Umbilical cord (tissue), 2 donors: ENCODE results near the genes ELL, KLHL26 and CRTC1.

- RAMPAGE, long total RNA: no peak
These were observed 234 bp downstream of the ISYNA1 start for GRCh38 chr19:18437781-18438017.

GRCh38 chr19:18440860-18441841, 3.2 kb upstream of the ISYNA1 start:
- RAMPAGE, long total RNA: no peak

DNA sequence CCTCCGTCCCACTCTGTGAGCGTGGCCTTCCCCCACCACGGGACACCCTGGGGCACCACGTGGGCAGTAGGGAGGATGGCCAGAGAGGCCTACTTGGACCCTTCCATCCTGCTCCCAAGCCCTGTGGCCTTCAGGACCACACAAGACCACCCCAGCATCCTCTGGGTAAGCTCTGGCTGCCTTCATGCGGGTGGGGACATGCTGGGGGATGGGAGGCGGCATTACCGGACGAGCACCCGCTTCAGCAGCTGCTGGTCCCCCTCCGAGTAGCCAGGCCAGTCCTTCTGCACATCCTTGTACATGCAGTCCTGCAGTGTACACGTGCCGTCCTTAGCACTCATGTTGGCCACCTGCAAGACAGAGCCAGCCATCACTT, 20.0 kb upstream of the ISYNA1 start:
- RAMPAGE, long total RNA: no peak

DNA sequence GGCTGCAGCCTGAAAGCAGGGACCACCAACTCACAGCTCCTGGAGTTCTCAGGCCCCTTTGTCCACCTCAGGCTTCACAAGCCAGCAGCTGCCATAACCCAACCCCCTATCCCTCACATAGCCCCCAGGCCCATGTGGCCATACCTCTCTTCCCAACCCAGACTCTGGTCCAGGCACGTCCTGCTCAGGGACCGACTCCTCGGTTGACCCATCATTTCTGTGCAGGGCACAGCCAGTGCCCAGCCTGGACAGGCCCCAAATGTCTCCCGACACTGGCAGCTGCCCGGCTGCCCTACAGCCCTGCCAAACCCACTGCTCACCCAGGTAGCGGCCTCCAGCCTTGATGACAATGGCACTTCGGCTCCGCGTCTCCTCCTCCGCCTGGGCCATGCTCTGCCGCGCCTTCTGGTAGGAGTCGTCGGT, 27.2 kb upstream of the ISYNA1 start:
- RAMPAGE, long total RNA: no peak

- RAMPAGE, long total RNA: no peak
These were observed 32.7 kb downstream of the ELL start for GRCh38 chr19:18488783-18489940.

DNA sequence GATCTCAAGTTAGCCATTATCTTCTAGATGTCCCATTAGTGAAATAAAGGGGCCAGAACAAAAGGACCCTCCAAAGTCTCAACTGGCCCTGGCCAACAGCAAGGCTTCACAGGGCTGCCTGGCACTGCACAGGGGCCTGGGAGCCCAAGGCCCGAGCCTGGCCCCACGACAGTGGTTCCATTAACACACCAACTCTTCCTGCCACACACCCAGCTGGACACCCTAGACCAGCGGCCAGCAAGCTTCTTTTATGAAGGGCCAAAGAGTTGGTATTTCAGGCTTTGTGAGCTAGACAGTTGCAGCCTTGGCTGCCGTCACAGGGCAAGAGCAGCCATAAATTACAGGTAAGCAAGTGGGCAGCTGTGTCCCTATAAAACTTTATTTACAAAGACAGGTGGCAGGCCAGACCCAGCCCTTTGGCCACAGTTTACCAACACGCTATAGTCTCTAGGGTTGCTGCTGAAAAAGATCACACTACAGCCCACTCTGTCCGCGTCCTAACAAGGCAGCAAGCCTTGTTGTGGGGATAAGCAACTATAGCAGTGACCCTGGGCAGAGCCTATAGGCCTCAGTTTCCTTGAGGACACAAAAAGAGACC, 13.3 kb downstream of the ELL start:
- RAMPAGE, long total RNA: no peak

DNA sequence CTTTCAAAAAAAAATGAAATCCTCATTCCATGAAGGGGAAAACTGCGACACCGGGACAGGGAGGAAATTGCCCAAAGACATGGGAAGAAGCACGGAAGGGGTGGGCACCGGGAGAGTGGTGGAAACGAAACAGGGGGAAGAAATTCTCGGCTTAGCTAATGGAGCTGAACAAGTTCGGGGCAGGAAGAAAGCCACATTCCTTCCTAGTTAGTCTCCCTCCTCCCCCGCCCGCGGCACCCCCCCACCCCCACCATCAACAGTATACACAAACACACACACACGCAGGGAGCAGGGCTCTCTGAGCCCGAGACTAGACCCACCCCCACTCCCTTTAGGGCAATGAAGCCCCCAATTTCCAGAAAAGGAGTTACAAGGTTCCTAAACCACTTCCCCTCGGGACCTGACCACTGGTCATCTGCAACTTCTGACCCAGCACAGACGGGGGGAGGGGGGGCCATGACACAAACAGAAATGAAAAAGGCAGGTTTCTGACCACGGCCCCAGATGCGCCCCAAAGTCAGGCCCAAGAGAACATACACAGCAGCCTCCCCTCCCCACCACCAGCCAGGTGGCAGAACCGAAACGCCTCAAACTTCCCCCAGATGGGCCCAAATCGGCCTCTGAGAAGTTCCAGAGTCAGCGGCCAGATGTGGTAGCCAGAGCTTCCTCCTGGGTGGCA, 1.3 kb downstream of the ELL start:
- RAMPAGE, long total RNA: no peak

DNA sequence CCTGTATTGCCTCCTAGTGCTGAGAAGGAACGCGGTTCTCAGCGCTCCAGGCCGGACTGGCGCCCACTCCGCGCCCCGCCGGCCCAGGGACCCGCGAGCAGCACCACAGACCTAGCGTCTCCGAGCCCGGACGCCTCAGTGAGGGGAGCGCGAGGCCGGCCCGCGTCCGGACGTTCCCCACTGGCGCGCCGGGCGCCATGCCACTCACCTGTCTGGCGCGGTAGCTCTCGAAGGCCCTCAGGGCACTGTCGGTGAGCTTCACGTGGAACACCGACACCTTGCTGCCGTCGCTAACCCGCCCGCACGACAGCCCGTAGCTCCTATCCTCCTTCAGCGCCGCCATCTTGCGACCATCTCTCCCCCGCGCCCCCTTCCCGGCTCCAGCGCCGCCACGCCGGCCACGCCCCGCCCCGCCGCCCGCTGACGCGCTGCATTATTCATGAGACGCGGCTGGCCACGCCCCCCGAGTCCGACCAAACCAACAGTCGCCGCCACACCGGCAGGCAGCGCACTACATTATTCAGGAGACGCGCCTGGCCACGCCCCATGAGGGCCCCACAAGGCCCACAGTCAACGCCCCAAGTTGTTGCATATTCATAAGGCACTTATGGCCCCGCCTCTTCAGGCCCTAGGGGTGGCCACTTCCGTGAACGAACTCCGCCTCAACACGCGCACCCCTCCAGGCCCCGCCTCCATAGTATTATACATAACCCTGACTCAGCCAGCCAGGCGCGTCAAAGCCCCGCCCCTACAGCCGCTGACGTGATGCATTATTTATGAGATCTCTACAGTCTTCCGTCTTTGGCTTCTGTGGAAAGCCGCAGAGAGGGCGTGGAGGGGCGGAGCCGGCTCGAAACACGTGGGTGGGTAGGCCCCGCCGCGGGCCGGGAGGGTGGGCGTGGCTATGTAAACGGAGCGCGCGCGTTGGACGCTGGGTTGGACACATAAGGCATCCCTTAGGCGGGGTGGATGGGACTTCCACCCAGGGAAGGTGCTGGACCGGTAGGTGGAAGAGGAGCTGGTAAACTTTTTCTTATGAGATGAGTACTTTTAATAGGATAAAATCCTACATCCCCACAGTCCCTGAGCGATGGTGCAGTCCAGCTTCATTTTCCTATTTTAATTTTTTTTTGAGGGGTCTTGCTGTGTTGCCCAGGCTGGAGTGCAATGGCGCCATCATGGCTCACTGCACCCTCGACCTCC, at the start of gene ELL:
TSS of gene ELL (minus strand) at position 358 of the 1,203 bp plus-strand sequence.
- RAMPAGE, long total RNA: no peak

- RAMPAGE, long total RNA: no peak
These were observed 653 bp downstream of the UBA52 start for GRCh38 chr19:18572394-18572625.

- RAMPAGE, long total RNA: no peak
These were observed 5.8 kb downstream of the UBA52 start for GRCh38 chr19:18577472-18577930.

DNA sequence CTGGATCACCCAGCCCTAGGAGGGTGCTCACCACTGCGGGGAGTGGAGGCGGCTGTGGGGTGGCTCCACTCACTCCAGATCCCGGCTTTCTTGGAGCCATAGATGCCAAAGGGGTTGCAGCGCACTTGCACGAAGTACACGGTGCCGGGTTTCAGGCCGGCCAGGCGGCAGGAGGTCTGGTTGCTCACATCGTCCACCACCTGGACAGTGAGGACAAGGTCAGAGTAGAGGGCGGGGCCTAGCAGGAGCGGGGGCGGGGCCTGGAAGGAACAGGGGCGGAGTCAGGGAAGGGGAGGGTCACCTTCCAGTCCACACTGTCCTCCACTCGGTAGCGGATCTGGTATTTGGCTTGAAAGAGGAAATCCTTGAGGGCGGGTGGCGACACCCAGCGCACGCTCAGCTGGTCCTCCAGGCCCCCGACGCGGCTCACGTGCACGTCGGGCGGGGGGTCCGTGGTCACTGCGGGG, 8.0 kb downstream of the REX1BD start:
- RAMPAGE, long total RNA: no peak

DNA sequence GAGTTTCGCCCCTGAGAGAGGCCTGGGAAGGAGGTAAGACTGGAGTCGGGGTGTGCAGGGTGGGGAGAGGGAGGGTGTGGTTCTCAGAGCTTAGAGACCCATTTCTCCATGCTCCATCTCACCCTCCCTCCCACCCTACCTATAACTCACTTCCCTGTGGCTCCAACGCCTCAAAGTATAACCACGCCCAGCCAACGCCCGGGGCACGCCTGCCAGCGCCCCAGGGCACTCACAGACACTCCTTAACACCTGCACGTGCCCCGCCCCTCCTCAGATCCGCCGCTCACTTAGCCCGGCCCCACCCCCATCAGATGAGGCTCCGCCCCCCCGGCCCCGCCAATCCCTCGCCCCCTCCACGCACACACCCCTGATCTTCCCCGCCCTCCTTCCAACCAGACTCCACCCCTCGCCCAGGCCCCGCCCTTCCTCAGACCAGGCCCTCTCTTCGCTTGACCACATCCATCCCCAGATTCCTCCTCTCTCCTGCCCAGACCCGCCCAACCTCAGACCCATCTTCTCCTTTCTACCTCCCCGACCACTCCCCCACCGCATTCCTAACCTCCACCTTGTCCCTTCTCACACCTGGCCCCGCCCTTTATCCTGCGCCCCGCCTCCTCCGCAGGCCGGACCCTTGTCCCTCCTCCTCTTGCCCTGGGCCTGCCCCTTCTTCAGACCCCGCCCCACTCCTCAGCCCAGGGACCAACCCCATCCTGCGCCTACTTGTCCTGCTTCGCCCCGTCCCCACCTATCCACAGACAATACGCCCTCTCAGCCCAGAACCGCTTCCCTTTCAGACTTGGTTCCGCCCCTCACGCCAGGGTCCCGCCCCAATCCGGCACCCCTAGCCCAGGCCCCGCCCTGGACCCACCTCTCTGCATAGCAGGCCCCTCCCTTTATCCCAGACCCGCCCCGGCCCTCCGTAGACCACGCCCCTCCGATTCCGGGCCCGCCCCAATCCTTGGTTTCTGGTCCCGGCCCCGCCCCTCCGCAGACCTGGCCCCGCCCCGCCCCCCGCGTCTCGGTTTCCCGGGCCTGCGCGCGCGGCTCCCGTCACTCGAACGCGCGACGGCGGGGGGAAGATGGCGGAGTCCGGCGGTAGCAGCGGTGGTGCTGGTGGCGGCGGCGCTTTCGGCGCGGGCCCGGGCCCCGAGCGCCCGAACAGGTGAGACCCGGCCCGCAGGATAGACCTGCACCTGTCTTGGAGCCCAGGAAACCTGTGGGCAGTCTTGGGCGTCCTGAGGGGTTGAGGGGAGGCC, at the start of gene KLHL26:
TSS of gene KLHL26 (plus strand) at position 1,053 of the 1,256 bp plus-strand sequence.
- RAMPAGE, long total RNA: no peak

- RAMPAGE, long total RNA: no peak
These were observed 8.4 kb downstream of the KLHL26 start for GRCh38 chr19:18645097-18645730.

- RAMPAGE, long total RNA: no peak
These were observed 12.1 kb downstream of the KLHL26 start for GRCh38 chr19:18648837-18649446.

DNA sequence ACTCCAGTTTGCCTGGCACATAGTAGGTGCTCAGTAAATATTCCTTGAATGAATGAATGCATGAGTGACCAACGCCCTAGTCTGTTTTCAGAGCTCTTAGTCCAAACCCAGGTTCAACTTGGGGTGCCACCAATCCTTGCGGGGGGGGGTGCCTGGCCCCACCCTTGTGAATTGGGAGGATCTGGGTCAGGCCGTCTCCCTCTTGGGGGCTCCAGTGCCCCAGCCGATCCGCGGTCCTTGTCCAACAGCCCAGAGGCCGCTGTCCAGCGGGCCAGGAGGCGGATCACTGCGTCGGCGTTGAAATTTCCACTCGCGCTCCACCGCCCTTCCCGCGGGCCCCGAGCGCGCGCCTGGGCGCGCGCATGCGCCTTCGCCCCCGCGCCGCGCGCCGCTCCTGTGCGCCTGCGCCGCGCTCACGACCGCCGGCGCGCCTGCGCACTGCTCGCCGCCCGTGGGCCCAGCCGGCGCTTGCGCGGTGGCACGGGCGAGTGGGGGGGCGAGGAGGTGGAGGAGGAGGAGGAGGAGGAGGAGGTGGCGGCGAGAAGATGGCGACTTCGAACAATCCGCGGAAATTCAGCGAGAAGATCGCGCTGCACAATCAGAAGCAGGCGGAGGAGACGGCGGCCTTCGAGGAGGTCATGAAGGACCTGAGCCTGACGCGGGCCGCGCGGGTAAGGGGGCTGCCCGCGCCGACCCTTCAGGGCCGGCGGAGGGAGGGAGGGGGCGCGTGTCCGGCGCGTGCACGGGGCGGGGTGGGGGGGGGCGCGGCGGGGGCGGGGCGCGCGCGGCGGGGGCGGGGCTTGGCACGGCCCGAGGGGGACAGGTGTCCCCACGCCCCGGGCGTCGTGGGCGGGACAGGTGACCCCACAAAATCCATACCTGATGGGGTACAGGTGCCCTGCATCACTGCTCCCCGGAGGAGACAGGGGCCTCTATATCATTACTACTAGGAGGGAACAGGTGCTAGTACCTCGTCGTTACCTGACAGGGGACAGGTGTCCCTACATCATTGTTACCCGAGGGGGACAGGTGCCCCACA, at the start of gene CRTC1:
TSS of gene CRTC1 (plus strand) at position 523 of the 1,039 bp plus-strand sequence.
- RAMPAGE, long total RNA: start-site peak on the plus strand centred at position 519 of the sequence, 37 bp wide, 77 and 57 reads in 2 replicates

DNA sequence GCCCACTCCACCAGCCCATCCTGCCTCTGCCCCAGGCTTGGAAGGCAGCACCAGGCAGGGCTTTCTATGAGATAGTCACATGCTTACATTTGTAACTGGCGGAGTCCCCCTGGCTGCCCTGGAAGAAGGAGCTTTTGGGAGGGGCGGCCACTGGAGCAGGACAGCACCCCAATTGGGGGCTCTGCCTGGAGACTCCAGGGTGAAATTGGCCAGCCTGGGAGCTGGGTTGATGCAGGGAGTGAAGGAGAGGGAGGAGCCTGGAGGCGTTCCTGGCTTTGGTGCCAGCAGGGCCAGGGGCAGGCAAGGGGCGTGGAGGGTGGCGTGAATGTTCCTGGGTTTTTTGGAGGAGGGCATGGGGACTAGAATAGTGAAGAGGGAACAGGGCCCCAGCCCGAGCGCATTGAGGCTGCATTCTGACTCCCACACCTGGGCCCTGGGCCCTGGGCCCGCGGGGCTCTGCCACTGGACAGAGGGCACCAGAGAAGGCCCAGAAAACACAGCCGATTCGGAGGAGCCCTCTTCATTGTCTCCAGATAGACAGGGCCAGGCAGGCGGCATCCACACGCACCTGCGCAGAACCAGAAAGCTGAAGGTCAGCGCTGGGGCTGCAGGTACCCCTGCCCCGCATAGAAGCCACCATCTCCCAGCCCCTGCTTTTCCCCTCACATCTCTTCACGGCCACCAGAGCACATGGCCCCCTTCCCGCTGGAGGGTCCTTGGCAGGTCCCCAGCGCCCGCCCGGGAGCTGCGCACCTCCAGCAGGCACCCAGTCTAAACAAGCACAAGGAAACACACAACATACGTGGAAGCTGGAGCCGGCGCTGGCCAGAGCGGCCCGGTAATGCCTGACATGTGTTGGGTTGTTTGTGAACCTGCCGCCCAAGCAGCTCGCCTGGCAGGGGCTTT, 29.4 kb downstream of the COMP start:
- RAMPAGE, long total RNA: no peak

DNA sequence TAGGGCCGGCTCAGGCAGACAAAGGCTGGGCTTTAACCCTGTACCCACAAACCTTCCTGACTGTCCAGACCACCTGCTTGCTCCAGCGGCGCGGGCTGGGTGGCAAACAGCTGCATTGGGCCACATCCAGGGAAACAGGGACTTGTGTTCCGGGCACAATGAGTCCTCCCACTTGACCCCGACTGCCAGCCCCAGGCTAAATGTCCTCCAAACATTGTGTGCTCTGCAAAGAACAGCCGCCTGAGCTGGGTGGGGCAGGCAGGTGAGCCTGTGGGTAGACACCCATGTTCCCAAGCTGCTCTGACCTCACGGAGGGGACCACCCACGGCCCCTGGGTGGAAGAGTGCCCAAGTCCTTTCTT, 21.8 kb downstream of the COMP start:
- RAMPAGE, long total RNA: no peak

DNA sequence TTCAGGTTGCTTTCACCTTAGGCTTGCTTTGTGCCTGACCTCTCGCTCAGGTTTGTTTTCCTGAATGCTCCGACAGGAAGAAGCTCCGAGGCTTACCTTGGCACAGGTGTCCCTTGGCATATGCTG, 1.7 kb downstream of the UPF1 start:
- RAMPAGE, long total RNA: no peak

- RAMPAGE, long total RNA: no peak
These were observed 32.0 kb downstream of the CERS1 start for GRCh38 chr19:18863949-18864335.

DNA sequence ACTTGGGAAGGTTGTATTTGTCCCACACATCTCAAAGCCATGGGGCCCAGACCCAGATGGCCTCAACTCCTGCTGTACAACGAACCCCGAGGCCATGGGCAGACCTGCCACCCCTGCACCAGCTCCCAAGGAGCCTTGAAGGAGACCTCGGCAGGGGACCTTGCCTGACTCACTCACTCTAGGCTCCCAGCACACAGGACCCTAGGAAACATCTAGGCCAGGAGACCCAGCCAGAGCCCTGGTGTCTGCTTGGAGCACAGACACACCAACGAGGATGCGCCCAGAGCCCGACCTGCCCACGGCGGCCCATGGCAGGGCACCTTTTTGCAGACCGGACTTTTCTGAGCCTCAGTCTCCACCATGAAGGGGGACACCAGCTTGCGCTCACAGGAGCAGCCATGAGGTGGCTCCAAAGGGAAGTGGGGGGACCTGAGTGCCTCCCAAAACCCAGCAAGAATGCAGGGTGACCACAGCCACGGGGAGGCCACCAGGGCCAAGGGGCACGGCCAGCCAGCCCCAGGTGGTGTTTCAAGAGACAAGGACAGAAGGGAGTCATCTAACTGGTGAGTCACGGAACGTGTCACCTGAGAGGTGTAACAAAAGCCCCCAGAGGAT, 4.8 kb upstream of the CERS1 start:
- RAMPAGE, long total RNA: no peak